SUDHL5 (cell line): ENCODE data around the gene BLNK.

DNA sequence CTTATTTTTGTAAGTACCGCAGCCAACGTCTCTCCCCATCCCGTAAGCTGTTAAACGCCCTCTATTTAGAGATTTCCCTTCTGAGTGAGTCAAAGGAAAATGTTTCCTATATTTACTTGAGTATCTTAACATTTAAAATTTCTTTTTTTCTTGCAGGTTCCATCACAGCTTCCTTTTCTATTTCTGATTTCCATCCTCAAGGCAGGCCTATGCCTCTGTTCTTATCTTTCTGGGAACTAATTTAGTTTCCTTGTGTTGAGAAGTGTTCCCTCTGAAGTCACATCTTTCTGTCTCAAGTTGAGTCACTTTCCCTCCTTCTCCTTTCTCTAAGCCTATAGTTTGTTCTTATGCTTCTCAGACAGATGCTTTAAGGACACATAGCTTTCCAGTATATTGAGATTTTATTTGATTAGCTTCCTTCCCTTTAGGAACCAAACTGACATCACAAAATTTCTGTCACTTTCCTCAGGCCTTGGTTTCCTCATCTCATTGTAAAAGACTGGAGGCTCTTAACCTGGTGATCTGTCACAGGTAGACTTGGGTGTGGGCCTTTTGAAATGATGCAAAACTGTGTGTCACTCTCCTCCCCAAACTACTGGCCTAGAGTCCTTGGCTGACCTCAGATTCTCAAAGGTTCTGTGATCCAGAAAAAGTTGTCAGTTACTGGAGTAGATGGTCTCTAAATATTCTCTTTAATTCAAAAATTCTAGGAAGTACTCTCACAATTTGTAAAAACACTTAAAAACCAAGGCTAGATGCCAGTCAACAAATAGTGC, 38.9 kb upstream of the PDLIM1 start:
- PRO-cap = no peak

- PRO-cap = no peak
These were observed 130.8 kb downstream of the SORBS1 start for GRCh38 chr10:95430381-95430813.

- PRO-cap = no peak
These were observed 117.5 kb downstream of the SORBS1 start for GRCh38 chr10:95443568-95444083.

GRCh38 chr10:95445821-95446247, 115.3 kb downstream of the SORBS1 start:
- PRO-cap = no peak

DNA sequence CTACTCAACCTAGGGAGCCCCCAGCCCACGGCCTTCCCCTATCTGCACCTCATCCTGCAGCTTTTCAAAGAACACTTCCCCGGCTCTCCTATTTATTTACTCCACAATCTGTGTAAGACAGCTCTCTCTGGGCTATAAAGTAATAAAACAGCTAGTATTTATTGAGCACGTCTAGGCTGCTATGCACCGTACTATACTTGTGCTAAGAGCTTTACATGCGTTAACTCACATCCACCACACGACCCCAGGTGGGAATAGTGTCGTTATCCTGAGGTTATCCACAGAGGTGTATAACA, 1.6 kb upstream of the SORBS1 start:
- PRO-cap = no peak

GRCh38 chr10:95613300-95613913, 43.1 kb downstream of the ALDH18A1 start:
- PRO-cap = no peak

GRCh38 chr10:95874205-95875180, 33.3 kb upstream of the CC2D2B start:
- PRO-cap = no peak

GRCh38 chr10:96262095-96262535, 9.3 kb downstream of the BLNK start:
- PRO-cap = no peak

GRCh38 chr10:96266126-96266889, 5.1 kb downstream of the BLNK start:
- PRO-cap = no peak

DNA sequence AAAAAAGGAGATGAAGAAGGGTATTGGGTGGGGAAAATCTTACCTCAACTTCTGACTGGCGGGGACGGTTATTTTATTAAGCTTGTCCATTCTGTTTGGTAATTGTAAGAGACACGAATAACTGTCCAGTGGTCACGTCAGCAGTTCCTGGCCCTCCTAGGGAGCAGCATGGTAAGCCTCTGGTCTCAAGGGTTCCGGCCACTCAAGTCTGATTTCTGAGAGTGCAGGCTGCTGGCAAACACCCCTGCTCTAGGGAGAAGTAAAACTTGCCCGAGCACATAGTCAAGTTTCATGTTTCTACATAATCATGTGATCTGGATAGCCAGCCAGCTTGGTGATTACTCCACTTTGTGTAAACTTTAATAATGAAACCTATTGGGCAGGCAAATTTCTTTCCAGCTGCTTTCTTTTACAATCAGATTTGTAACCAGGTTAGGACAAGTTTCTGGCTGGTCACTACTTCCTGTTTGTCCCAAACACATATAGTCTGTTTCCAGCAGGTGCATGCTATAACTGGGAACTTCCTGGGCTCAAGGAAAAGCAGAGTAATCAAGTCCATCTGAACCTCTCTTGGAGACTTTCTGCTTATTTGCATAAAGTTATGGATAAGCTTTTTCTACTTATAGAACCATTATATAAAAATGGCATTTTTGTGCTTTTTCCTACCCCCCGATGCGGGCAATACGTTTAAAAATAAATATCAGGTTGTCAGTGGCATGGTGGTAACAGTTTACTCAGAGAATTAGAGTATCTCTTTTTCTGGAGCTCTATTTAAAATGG, at the start of gene BLNK:
TSS of gene BLNK (minus strand) at position 261 of the 780 bp plus-strand sequence.
- PRO-cap = bidirectional peak, plus-strand start at position 510 of the sequence, minus-strand start at position 261 of the sequence

DNA sequence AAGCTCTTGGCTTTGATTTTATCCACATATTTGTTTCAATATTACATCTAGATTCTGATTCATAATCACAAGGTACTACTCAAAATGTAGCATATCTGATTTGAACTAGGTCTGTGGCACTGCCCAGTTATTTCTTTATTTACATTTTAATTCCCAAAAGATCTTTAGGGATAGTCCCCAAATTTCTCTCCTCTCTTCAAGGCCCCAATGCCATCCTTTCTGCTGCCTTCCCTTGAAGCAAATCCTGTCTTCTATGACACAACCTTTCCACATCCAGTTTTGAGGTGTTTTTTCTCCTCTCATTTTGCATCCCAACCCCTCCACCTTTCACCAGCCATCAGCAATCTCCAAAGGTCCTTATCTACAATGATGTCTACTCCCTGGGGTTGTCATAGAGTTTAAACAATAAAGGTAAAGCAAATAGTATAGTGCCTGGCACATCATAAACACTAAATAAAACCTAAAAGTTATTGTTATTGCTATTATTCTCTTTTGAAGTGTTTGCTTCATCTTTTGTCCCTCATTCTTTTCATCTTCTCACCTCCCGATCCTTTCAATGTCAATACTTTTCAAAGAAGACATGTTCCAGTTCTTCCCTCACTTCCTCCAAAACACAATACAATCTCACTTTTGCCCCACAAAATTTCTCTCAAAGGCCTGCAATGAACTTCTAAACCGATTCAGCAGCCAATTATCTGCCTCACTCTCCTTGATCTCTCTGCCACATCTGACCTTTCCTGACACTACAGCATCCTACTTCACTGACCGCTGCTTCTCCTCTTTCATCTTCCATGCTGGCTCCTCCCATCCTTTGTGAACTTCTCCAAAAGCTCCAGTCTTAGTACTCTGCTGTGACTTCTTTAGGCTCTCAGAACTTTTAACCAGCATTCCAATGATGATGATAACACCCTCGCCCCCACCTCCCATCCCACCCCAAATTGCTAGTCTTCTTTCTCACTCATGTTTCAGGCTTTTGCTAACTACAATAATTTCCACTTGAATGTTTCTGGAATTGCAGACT, 32.8 kb downstream of the TM9SF3 start:
- PRO-cap = no peak

- PRO-cap = no peak
These were observed 10.4 kb downstream of the TM9SF3 start for GRCh38 chr10:96576406-96576835.

DNA sequence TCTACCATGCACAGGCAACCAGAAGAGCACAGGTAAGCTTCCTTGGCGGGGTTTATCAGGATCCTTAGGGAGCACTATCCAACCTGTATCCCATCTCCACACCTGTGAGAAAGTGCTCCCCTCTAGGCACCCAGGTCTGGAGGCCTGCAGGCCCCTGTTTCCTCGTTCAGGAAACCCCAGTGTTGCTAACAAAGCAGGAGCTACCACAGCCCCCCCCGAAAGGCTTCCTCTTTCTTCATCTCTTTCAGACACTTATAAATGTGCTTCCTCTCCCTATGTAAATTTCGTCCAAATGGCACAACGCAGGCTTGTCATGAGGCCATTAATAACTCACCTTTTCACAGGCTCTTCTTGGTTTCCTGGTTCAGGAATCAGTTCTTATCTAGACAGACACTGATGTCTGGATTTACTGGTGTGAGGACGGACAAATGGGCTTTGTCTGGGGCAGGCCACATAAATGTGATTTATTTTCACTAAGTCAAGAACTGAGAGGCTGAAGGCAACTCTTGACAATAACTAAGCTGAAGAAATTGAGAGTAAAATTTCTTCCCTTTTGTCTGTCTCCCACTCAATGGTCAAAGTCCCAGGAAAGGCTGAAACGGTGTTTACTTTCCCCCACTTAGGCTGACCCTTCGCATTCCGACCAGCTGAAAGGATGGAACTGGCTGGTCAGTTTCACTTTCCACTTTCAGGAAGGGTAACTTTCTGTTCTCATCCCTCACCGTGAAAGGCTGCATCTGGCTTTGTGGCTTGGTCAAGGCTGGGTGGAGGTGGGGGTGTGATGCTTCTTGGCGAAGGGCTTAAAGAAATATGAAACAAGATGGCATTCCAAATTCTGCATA, 46.8 kb downstream of the PIK3AP1 start:
- PRO-cap = no peak

DNA sequence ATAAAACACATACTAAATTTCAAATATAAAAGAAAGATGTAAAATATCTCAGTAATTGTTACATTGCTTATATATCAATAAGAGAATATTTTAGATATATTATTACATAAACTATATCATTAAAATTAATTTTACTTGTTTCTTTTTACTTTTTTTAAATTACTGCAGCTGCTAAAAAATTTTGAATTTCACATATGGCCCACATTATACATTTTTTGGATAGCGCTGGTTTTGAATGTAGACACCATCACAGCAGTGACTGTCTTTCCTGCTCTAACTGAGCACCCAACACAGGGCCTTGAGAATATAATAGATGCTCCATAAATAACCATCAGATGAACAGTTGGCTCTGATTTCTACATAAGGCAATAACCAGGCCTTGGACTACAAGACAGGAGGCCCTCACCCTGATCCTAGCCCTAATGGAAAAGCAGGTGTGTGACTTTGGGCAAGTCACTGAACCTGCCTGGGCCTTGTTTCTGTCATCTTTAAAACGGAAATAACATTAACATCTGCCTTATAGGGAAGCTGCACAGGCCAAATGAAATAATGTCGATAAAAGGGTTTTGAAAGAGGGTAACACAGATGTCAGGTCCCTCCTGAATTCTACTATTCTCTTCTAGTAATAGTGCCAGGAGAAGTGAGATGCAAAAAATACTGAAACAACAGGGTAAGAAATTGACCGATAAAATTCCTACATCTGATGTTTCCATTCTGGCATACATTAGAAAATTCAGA, 20.8 kb downstream of the PIK3AP1 start:
- PRO-cap = bidirectional peak, plus-strand start at position 546 of the sequence, minus-strand start at position 424 of the sequence

- PRO-cap = no peak
These were observed 998 bp upstream of the PIK3AP1 start for GRCh38 chr10:96721309-96721715.

- PRO-cap = no peak
These were observed 1.3 kb downstream of the LCOR start for GRCh38 chr10:96833498-96833697.

DNA sequence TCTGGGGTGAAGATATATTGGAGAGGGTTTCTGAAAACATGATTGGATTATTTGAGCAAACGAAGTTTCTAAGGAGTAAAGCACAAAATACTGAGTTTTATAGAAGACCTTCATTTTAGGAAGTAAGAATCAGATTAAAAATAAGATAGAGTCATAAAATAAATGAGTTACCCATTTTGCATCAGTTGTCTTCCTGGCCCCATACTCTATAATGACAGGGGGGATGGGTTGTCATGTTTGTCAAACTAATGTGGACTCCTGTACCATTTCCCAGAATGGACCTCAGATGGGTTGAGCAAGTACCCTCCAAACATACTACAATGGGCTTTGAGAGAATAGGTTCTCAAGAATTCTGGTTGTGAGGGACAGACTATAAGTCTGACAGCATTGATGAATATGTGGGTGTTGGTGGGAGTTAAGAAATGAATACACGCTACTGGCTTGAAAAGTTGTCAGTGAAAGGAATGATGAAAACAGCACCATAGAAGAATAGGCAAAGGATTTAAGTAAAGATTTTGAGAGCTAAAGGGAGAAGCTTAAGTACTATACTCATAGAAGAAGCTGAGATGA, 86.0 kb downstream of the LCOR start:
- PRO-cap = no peak

DNA sequence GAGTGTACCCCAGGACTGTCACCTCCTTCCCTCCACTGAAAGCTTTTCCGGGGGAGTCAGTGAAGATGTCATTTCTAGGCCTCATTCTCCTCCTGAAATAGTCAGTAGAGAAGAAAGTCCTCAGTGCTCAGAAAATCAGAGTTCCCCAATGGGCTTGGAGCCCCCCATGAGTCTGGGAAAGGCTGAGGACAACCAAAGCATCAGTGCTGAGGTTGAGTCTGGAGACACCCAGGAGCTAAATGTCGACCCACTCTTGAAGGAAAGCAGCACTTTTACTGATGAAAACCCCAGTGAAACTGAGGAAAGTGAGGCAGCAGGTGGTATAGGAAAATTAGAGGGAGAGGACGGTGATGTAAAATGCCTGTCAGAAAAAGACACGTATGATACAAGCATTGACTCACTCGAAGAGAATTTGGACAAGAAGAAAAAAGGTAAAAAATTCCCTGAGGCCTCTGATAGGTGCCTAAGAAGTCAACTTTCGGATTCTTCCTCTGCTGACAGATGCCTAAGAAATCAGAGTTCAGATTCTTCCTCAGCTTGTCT, 150.4 kb downstream of the LCOR start:
- PRO-cap = no peak

- PRO-cap = no peak
These were observed 153.9 kb downstream of the LCOR start for GRCh38 chr10:96985921-96986421.

GRCh38 chr10:97319632-97320010, 550 bp downstream of the FRAT1 start:
- PRO-cap = no peak